Mesenchymal stem cell of the bone marrow (primary cell): ENCODE measurements around a stretch of chr10.

DNA sequence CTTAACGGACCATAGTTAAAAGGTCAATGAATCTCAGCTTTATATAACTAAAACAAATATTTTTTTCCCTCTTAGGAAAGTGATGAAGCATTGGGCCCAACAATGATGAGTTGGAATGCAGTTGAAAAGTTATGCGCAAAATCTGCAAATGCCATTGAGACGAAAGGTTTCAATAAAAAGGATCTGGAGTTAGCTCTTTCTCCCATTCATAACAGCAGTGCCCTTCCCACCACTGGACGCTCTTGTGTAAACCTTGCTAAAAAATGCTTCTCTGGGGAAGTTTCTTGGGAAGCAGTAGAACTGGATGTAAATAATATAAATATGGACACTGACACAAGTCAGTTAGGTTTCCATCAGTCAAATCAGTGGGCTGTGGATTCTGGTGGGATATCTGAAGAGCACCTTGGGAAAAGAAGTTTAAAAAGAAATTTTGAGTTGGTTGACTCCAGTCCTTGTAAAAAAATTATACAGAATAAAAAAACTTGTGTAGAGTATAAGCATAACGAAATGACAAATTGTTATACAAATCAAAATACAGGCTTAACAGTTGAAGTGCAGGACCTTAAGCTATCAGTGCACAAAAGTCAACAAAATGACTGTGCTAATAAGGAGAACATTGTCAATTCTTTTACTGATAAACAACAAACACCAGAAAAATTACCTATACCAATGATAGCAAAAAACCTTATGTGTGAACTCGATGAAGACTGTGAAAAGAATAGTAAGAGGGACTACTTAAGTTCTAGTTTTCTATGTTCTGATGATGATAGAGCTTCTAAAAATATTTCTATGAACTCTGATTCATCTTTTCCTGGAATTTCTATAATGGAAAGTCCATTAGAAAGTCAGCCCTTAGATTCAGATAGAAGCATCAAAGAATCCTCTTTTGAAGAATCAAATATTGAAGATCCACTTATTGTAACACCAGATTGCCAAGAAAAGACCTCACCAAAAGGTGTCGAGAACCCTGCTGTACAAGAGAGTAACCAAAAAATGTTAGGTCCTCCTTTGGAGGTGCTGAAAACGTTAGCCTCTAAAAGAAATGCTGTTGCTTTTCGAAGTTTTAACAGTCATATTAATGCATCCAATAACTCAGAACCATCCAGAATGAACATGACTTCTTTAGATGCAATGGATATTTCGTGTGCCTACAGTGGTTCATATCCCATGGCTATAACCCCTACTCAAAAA, 15.1 kb downstream of the MASTL start:
- CAGE, long polyA plus RNA: no peak

- CAGE, long polyA plus RNA: no peak
These were observed 33.8 kb downstream of the RAB18 start for GRCh38 chr10:27537851-27538327.

DNA sequence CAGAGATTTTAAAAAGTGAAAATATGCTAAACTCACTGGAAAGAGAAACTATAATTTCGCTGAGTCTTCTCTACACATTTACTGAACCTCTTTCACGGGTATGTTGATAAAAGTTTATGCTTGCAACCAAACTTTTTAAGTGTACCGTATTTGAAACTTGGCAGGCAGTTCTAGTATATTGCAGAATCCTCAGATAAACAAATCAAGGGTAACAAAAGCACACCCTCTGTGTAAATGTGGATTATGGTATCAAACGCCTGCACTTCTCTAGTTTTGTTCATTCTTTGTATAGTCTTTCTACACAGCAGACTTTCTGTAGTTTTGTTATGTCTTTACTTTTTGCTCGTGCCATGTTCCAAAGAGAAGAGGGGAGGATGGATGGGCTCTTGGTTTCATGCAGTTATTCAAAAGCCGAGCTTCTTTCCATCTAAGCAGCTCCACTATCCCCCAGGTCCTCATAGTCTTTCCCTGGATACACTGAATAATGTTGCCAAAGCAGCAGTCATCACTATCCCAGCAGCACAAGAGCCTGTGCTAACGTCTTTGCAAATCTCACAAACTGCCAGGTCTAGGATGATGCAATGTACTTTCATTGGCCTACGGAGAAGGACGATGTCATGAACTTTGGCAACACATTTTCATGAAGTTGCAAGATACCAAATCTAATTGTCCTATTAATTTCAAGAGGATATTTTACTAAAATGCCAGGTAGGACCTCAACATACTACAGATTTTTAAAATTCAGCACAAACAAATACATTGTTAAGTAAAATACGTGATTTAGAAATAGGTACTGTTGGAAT, 131.2 kb downstream of the MPP7 start:
- CAGE, long polyA plus RNA: no peak

DNA sequence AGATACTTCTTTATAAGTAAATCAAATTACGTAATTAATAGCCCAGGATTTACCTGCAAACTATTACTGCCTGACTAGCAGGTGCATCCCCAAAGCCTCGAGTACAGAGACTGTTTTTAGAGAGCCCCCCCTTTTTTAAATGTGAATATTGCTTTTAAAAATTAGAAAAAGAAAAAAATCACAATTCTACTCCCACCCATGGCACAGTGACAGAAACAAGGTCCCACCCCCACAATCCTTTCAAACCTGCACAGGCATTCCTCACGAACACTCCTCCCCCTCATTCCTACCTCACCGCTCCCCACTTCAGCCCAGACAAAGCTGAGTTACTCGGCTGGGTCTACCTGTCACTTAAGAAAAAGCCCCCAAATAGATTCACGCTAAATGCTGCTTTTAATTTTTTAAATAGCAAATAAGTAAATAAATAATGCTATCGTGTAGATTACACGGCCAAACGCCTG, 906 bp downstream of the MPP7 start:
- CAGE, long polyA plus RNA: no peak

GRCh38 chr10:28589374-28589856, 56.5 kb downstream of the WAC start:
- CAGE, long polyA plus RNA: no peak

- CAGE, long polyA plus RNA: no peak
These were observed 3.0 kb downstream of the BAMBI start for GRCh38 chr10:28680378-28680741.

DNA sequence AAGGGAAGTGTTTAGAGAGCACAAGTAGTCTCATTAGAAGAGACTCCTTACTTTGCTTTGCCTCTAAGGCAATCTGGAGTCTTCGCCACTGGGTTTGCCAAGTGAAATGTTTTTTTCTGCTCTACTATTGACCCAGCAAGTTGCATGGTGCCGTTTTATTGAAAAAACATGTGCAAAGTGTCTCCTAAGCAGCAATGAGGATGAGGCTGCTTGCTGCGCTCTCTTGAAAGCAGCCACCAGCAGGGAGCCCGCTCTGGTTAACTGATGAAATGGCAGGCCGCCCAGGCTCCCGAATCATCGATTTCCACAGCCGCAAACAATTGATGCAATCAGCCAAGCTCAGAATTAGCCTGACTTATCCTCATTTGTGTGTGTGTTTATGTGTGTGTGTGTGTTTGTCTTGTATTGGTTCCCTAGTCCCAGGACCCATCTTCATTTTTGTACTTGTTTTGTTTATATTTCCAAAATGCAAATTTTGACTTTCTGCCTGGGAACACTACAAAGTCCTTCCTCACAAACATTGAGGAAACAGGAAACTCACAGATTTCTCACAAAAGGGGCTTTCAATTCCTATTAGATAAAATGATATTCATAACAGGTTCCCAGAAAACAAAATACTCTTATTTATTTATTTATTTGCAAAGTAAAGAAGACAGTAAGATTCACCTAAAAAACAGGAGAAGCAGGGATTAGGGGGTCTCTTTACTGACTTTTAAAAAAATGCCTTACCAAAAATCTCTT, 22.1 kb upstream of the LYZL1 start:
- CAGE, long polyA plus RNA: no peak

- CAGE, long polyA plus RNA: no peak
These were observed 34.1 kb downstream of the LYZL1 start for GRCh38 chr10:29322864-29323413.

- CAGE, long polyA plus RNA: no peak
These were observed 38.0 kb downstream of the LYZL1 start for GRCh38 chr10:29326761-29327422.

- CAGE, long polyA plus RNA: no peak
These were observed 164.6 kb downstream of the SVIL start for GRCh38 chr10:29470116-29470700.

DNA sequence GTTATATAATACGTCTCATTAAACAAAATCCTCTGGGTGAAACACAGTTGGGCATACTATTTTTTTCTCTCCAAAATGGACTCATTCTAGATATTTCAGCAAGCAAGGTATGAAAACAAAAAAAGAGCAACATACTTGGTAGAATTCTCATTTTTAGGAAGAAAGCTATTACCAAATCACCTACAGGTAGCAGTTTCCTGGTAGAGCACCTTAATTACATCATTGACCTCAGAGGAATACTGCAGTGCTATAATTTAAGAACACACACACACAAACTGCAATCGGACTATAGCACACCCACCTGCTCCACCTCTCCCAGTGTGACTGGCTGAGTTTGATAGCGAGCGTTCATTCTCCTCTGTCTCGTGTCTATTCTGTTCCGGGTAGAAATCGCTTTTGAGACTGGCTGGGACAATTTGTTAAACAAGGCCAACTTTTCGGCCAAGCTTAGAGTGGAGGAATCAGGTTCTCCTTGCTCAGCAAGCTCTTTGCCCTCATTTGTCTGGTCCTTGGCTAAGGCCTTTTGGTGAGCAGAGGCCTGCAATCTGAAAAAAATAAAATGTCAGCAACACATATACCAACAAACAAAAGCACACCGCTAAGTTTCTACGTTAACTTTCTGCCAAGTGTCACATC, 110.5 kb downstream of the SVIL start:
- CAGE, long polyA plus RNA: no peak

DNA sequence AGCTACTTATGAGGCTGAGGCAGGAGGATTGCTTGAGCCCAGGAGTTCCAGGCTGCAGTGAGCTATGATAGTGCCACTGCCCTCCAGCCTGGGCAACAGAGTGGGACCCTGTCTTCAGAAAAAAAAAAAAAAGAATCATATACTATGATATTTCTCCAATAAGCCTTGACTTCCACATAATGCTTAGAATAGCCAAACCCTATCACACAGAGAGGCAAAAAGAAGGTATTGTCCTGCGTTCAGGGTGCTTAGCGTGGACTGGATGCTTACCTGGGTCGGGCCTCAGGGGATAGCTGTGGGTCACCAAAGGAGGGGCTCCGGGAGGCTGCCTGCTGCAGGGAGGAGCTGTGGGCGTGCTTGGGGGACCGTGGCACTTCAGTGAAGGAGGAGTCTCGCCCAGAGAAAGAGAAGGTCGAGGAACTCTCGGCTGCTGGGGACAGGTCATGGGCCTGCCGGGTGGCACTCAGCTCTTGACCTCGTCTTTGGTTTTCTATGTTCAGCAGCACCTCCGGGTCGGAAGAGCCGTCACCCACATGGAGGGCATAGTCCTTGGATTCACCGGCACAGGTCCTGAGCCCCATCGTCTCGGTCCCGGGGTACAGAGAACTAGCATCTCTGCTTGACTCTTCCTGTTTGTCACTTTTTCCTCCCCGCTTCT, 84.3 kb downstream of the SVIL start:
- CAGE, long polyA plus RNA: no peak

DNA sequence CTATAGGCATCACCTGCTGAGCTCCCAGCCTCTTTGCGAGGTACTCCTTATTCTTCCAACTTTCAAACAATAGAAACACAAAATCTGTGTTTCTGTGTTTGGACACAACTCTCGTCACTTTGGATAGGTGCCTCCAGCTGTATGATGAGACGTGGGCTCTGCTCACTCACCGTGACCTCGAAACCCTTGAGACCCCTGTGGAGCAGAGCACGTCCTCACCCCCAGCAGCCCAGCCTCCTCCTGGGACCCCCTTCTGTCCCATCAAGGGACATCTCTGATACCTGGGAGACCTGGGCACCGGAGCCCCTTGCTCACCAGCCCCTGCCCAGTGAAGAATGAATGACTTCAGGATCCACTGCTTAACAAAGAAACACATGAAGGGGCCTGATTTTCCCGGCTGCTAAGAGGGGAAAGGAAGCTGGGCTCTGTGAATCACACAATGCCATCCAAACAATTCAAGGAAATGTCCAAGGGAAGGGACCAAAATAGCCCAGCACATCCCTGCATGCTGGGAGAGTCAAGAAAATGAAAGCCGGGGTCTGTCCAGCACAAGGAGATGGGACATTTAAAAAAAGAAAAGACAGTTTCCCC, 128.6 kb upstream of the JCAD start:
- CAGE, long polyA plus RNA: no peak

- CAGE, long polyA plus RNA: no peak
These were observed 133.5 kb downstream of the MTPAP start for GRCh38 chr10:30215567-30216084.

GRCh38 chr10:30336795-30337456, 12.2 kb downstream of the MTPAP start:
- CAGE, long polyA plus RNA: no peak

DNA sequence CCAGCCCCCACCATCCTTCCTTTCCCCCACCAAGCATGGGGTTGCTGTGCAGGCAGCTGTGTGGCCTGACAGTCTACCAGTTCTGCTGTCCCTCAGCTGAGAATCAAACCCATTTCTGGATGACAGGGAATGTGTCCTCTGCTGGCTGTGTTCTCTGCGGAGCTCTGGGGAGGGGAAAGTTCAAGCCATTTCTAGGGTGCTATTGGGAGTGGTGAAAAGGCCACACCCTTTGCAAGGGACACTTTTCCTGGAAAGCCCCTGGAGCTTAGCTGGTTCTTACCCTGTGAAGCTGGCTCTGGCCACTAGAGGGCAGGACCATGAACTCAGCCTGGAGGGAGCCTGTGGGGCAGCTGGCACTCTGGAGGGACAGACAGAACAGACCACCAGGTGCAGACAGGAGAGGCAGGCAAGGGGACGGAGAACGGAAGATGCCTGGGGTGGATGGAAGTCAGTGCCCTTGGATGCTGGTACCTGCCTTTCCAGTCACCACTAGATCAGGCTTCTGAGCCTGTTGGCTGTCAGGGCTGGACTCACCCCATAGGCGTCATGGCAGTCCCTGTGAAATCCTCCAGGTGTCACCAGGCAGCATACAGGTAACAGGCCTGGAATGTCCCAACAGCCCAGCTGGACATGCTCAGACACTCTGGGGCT, 10.6 kb upstream of the MTPAP start:
- CAGE, long polyA plus RNA: no peak

GRCh38 chr10:30418618-30419190, 15.3 kb upstream of the MAP3K8 start:
- CAGE, long polyA plus RNA: no peak

GRCh38 chr10:30447491-30448108, 13.6 kb downstream of the MAP3K8 start:
- CAGE, long polyA plus RNA: no peak

GRCh38 chr10:30597046-30597553, 32.5 kb downstream of the LYZL2 start:
- CAGE, long polyA plus RNA: no peak

DNA sequence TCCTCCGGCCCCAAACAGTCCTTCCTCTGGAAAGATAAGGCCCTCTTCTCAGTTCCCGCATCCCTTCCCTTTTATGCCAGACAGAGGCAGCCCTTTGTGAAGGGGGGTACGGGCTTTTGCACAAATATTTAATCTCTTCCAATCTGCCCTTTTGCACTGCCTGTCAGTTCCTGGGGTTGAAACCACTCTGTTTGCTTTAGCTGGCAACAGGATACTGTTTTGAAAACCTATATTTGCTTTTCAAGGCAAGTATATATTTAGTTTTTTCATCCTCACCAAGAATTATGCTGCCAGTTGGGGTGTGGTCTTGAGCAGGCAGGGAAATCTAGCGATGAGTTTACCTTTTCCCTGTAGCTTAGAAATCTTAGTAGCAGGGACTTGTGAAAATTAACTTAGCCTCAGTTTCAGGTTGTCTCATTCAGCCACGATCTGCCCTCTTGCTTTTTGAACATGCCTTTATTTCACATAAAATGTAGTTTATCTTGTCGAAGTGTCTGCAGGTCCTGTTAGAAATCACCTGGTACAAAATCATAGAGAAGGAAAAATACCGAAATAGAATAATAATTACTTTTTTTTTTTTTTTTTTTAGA, 23.7 kb downstream of the LYZL2 start:
- CAGE, long polyA plus RNA: no peak